IMR-90 (cell line): ENCODE measurements around a stretch of chr16.

DNA sequence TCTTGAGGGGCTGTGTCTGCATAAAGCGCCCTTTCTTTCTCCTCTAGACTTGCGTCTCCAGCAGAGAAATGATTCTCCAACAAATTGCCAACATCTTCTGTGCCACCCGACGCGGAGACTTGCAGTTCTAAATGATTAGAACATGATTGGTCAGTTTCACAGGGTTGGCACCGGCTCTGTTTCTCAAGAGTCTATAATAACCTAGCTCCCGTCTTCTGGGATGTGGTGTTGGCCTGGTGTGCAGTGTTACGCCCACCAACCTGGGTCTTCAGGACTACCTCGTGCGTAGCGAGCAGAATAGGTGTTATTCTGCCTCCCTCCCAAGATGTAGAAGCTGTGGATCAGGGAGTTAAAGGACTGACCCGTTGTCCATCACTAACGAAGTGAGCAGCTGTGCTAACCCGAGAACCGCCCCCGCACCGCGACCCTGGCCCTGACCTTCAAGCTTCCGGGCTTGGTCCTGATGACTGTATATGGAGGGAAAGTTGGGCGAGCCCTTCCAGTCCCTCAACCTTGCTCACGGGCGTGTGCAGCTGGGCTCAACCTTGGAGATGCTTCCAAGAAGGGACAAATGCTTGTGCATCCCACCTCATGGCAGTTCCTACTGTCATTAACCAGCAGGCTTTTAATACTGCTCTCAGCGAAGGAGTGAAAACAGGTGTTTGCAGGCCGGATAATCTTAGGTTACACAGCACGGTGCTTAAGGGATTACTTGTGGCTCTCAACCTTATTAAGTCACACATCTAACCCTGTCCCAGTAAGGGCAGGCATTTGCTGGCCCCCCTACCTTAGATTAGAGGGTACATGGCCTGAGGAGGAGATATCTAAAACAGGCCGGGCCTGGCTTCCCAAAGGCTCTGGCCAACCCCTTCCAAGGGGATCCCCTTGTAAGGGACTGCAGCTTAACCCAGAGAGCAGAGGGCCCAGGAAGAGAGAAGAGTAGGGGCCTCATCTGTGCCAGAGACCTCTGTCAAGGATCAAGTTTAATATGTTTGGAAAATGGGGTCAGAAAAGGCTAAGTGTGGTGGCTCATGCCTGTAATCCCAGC is 33.6 kb downstream of the SRL start:
- RRBS = 88% methylated on average over 1 of the region's 26 CpGs
CAGE:
- cytosol, long polyA plus RNA = no peak
- long polyA plus RNA = no peak
- nucleus, long polyA plus RNA = no peak

DNA sequence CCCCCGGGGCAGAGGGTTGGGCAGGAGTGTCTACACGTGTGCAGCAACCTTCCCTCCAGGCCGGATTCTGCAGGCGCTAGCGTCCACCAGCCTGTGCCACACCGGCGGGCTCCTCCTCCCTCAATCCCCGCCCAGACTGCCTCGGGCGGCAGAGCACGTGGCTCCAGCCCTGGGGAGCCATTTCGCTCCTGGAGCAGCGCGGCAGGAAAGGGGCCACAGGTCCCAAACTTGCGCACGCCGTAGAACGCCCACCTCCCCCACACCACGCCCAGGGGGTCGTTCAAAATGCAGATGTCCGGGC is 1.7 kb downstream of the TFAP4 start:
- RRBS = 6% methylated on average over 3 of the region's 21 CpGs
CAGE:
- cytosol, long polyA plus RNA = no peak
- long polyA plus RNA = no peak
- nucleus, long polyA plus RNA = no peak

DNA sequence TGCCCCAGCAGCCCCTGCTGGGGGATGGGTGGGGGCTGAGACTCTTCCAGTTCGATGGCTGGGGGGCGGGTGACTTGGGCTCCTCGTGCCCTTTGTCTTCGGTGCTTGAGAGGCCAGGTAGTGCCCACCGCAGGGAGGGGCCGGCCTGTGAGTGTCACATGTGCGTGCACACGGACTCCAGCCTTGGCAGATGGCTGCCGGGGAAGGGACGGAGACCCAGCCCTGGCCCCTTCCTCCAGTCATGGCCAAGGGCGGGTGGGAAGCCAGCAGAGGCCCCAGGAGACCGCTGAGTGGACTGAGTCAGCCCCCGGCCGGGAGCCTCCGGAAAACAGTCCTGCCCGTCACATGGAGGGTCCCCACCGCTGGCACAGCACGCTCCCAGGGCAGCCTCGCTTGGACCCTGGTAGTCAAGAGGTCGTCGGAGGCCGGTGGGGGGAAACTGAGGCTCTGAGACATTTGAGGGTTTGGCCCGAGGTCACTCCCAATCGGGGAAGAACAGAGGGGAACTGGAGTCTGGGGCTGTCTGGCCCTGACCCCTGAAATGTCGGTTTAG is 4.2 kb downstream of the GLIS2 start:
- RRBS = 67% methylated on average over 11 of the region's 25 CpGs
CAGE:
- cytosol, long polyA plus RNA = no peak
- long polyA plus RNA = no peak
- nucleus, long polyA plus RNA = no peak

DNA sequence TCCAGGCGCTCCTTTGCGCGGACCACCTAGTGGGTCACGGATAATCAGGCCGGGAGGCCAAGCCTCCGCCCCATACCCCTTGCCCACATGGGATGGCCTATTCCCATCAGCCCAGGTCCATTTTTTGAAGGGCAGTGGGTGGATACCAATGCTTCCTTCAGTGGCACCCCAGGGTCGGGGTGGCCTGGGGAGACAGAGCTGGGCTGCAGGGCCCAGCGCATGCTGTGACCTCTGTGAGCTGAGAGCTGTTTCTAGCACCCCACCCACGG is 10.8 kb downstream of the PAM16 start:
- RRBS = no CpG with 5 or more reads among the region's 9 CpGs
CAGE:
- cytosol, long polyA plus RNA = no peak
- long polyA plus RNA = no peak
- nucleus, long polyA plus RNA = no peak

GRCh38 chr16:4486182-4486726 is 10.1 kb downstream of the HMOX2 start:
- RRBS = no CpG with 5 or more reads among the region's 3 CpGs
CAGE:
- cytosol, long polyA plus RNA = no peak
- long polyA plus RNA = no peak
- nucleus, long polyA plus RNA = no peak

DNA sequence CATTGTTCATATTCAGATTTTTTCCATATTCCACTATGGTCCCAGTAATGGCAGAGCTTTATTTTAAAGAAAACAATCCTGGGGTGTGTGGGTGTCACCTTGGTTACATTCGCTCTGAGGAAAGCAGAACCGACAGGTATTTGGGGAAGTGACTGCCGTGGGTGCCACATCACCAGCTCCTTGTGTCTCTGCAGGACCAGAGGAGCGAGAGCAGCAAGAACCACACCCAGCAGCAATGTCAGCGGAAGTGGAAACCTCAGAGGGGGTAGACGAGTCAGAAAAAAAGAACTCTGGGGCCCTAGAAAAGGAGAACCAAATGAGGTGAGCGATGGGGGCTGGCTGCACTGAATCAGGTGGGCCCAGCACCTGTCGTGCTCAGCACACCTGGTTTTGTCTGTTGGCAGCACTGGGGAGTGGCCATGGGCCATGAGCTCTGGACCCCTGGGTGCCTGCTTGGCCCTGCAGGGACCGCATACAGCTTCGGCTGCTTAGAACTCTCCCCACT is 29.1 kb downstream of the HMOX2 start:
- RRBS = no CpG with 5 or more reads among the region's 10 CpGs
CAGE:
- cytosol, long polyA plus RNA = no peak
- long polyA plus RNA = no peak
- nucleus, long polyA plus RNA = no peak

GRCh38 chr16:4613094-4613720 is 1.5 kb downstream of the UBALD1 start:
- RRBS = no CpG with 5 or more reads among the region's 11 CpGs
CAGE:
- cytosol, long polyA plus RNA = no peak
- long polyA plus RNA = no peak
- nucleus, long polyA plus RNA = no peak

DNA sequence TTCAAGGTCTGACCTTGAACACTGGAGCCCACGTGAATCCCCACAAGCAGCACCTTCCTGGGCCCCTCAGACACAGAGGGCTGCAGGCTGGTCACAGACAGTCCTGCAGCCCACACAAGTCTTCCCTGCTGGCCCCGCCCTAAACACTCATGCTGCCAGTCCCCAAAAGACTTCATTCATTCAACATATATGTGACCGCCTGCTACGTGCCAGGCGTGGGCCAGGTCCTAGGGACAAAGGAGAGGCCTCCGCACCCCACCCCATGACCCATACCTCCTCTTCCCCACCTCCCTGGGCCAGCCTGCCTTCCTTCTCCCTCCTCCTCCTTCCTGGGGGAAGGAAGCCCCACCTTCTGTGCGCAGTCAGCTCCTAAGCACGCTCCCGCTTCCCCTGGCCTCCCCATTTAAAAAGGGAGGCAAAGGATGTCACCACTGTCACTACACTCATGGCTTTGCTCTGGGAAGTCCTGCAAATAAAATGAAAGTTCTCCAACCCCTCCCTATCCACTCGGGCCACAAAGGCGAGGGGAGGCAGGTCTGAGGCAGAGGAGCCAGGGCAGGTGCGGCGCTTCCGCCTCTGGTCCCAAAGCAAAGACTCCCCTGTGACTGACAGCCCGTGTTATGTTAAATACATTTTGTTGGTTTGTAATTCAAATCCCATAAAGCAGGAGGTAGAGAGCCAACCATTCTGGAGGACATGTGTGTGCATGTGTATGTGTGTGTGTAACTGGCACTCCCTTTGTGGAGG is 9.0 kb downstream of the DNAAF8 start:
- RRBS = no CpG with 5 or more reads among the region's 15 CpGs
CAGE:
- cytosol, long polyA plus RNA = no peak
- long polyA plus RNA = no peak
- nucleus, long polyA plus RNA = no peak

DNA sequence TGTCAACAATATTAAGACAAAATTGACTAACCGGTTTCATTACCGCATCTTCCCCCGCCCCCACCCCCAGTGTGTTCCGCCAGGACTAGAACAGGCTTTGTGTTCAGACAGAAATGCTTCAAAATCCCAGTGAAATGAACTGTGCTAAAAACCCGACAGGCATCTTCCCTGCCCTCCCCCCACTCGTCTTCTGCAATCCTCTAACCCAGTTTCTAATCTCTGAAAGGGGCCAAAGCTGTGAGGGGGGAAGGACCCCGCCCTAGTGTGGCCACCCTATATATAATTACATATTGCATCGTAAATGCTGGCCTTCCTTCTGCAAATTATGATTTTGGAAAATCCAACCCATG is 1.1 kb upstream of the ROGDI start:
- RRBS = no CpG with 5 or more reads among the region's 8 CpGs
CAGE:
- cytosol, long polyA plus RNA = no peak
- long polyA plus RNA = no peak
- nucleus, long polyA plus RNA = no peak

DNA sequence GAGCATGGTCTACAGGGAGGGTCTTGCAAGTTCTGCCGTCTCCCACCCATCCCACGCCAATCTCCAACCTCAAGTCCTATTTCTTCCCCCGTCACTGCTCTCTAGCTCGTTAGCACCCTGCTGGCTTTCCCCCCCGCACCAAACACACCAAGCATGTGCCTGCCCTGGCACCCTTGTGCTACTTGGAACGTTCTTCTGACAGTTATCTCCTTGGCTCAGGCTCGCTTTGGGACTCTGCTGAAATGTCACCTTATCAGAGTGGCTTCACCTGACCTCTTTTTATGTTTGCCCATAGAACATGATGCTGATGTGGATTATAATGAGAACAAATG is 21.9 kb downstream of the GLYR1 start:
- RRBS = no CpG with 5 or more reads among the region's 7 CpGs
CAGE:
- cytosol, long polyA plus RNA = no peak
- long polyA plus RNA = no peak
- nucleus, long polyA plus RNA = no peak

DNA sequence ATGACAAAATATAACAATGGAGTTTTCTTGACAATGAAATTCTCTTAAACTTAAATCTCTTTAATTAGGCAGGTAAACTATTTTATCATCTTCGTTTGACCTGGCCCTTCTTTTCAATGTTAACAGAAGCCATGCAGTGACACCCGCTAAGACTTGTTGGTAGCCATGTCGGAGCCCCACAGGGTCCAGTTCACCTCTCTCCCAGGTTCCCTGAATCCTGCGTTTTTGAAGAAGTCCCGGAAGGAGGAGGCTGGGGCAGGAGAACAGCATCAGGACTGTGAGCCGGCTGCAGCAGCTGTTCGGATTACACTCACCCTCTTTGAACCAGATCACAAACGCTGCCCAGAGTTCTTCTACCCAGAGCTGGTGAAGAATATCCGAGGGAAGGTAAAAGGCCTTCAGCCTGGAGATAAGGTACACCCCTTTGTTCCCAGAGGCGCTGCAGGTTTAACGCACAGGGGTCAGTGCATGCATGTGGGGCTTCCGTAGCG is 5.5 kb downstream of the UBN1 start:
- RRBS = no CpG with 5 or more reads among the region's 13 CpGs
CAGE:
- cytosol, long polyA plus RNA = no peak
- long polyA plus RNA = no peak
- nucleus, long polyA plus RNA = start-site peak on the plus strand centred at position 209 of the sequence, 126 bp wide, 28 and 23 reads in 2 replicates

GRCh38 chr16:4857704-4858247 is 10.5 kb downstream of the UBN1 start:
- RRBS = no CpG with 5 or more reads among the region's 6 CpGs
CAGE:
- cytosol, long polyA plus RNA = no peak
- long polyA plus RNA = no peak
- nucleus, long polyA plus RNA = no peak

DNA sequence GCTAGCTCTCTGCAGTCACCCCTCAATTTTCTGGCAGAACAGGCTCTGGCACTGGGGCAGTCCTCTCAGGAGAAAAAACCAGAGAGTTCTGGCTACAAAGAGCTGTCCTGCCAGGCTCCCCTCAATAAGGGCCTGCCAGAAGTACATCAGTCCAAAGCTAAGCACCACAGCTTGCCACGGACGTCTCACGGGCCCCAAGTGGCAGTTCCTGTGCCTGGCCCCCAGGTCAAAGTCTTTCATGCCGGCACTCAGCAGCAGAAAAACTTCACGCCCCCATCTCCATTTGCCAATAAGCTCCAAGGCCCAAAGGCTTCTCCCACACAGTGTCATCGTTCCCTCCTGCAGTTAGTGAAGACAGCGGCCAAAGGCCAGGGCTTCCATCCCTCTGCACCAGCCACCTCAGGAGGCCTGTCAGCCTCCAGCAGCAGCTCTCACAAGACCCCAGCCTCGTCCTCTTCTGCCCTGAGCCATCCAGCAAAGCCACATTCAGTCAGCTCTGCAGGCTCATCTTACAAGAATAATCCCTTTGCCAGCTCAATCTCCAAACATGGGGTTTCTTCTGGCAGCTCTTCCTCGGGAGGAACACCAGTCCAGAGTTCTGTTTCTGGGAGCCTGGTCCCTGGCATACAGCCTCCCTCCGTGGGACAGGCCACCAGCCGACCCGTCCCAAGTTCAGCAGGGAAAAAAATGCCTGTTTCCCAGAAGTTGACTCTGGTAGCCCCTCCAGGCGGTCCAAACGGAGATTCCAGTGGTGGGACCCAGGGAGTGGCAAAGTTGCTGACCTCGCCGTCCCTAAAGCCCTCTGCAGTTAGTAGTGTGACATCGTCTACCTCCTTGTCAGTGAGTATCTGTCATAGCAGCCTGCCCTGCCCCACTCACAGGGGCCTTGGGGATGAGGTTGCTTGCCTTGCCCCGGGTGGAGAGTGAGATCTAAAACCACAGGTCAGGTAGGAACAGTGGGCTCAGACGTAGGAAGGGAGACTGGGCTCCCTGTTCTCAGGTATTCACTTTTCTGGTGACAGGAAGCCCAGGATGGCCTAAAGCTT is 27.6 kb downstream of the UBN1 start:
- RRBS = no CpG with 5 or more reads among the region's 19 CpGs
CAGE:
- cytosol, long polyA plus RNA = no peak
- long polyA plus RNA = no peak
- nucleus, long polyA plus RNA = no peak

- RRBS = 9% methylated on average over 2 of the region's 33 CpGs
CAGE:
- cytosol, long polyA plus RNA = no peak
- long polyA plus RNA = no peak
- nucleus, long polyA plus RNA = no peak
Measured at GRCh38 chr16:4891989-4893069, 44.6 kb downstream of the PPL start.

GRCh38 chr16:4930399-4930939 is 6.5 kb downstream of the PPL start:
- RRBS = no CpG with 5 or more reads among the region's 8 CpGs
CAGE:
- cytosol, long polyA plus RNA = no peak
- long polyA plus RNA = no peak
- nucleus, long polyA plus RNA = no peak

DNA sequence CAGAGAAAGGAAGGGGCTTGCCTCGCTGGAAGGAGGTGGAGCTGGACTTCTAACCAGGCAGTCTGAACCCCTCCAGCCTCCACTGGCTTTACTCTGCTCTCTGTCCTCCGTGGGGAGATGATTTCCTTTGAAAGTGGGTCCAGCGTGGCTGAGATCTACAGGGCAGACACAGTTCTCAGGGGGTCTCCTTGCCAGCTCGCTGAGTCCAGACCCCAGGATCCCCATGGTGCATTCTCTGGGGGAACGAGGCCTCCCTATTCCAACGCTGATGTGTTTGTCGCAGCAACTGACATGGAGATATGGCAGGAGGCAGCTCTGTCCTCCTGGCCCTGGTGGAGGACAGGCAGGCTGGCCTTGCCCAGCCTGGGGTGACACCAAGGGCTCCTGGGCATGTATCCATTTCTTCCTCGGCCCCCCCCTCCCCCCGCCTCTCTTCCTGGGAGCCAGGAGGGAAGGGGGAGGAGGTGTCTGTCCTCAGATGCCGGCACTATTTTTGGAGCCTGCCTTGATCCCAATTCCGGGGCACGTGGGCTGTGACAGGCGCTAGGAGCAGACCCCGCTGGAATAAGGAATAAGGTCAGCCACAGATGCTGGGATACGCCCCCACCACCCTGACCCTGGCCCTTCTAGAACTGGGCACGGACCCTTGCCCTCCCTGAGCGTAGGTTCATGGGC is 23.8 kb downstream of the SEC14L5 start:
- RRBS = no CpG with 5 or more reads among the region's 17 CpGs
CAGE:
- cytosol, long polyA plus RNA = no peak
- long polyA plus RNA = no peak
- nucleus, long polyA plus RNA = no peak

DNA sequence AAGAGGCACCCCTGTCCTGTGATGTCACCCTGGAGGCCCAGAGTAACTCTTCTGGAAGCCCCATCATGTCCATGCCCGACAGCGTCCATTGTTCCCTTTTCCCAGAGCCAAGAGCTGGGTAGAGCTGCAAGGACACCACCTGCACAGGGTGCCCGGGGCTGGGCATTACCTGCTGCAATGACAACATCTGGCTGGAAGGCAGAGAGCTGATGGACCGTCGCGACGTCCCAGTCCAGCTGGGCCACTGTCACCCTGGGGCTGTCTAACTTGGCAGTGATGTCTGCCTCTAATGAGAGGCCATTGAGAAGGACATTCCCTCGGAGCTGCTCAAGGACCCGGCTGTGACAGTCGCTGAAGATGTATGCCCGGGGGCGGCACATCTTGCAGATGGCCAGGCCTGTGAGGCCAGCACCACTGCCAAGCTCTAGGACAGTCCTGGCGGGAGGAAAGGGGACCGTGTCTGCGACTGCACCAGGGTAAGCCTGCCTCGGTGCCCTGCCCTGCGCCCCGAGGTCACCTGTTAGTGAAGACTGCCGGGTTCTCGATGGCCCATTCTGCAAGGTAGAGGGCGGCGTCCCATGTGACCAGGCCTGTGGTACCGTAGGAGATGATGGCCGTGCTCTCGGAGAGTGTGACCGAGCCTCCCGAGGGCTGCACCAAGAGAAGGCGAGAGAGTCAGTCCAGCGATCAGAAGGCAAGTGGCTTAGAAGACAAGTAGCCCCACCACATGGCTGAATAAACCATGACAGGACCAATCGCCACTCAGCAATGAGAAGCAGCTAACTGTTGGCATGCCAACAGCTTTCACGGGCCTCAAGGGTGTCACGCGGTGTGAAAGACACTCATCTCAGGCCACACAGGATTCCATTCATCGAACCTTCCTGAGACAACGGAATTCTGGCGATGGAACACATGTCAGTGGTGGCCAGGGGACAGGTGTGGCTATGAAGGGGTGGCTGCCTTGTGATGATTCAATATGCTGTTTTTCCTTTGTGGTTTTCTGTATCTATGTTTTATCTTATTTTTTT is 7.4 kb downstream of the EEF2KMT start:
- RRBS = no CpG with 5 or more reads among the region's 36 CpGs
CAGE:
- cytosol, long polyA plus RNA = no peak
- long polyA plus RNA = no peak
- nucleus, long polyA plus RNA = no peak

- RRBS = no CpG with 5 or more reads among the region's 6 CpGs
CAGE:
- cytosol, long polyA plus RNA = no peak
- long polyA plus RNA = no peak
- nucleus, long polyA plus RNA = no peak
Measured at GRCh38 chr16:6827232-6827752, 808.5 kb downstream of the RBFOX1 start.

- RRBS = no CpG with 5 or more reads among the region's 8 CpGs
CAGE:
- cytosol, long polyA plus RNA = no peak
- long polyA plus RNA = no peak
- nucleus, long polyA plus RNA = no peak
Measured at GRCh38 chr16:8641002-8641402, 19.5 kb downstream of the METTL22 start.

DNA sequence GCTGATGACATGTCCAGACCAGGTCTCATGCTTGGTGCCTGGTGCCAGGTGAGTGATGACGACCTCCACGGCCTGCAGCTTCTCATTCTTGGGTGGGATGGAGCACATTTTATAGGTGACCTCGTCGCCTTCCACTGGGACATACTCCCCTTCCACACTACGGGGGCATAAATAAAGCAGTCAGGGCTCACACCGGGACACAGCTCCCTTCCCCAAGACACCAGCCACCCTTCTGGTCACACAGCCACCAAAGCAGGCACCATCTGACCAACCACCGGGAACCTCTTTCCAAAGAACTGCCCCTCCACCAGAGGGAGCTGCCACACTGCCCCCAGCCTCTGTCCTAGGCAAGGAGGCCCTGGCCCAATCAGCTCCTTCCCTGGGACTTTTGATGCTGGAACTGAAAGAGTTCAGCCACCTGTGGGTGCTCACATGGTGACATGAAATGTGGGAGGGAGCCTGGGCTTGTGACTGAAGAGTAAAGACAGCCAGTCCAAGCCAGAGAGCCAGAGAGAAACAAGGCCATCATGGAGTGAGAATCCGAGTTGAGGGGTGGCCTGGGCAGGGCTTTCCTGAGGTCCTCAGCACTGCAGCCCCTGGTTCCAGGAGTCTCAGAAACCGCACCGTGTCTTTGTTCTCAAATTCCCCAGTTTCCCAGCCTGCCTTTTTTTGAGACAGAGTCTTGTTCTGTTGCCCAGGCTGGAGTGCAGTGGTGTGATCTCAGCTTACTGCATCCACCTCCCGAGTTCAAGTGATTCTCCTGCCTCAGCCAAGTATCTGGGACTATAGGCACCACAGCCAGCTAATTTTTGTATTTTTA is 13.4 kb downstream of the CARHSP1 start:
- RRBS = 94% methylated on average over 2 of the region's 11 CpGs
CAGE:
- cytosol, long polyA plus RNA = no peak
- long polyA plus RNA = no peak
- nucleus, long polyA plus RNA = no peak